ENCODE measurements around a stretch of chr3.

GRCh38 chr3:27639293-27639885, 82.7 kb downstream of the EOMES start:
- PRO-cap: no peak
- RAMPAGE, long total RNA, 4 experiments: no peak in any of the 4 experiments

- PRO-cap: no peak
- RAMPAGE, long total RNA, 4 experiments: no peak in any of the 4 experiments
Observed at GRCh38 chr3:27666587-27667179, 55.4 kb downstream of the EOMES start.

- PRO-cap: no peak
- RAMPAGE, long total RNA, 4 experiments: no peak in any of the 4 experiments
Observed at GRCh38 chr3:27711978-27713074, 9.8 kb downstream of the EOMES start.

DNA sequence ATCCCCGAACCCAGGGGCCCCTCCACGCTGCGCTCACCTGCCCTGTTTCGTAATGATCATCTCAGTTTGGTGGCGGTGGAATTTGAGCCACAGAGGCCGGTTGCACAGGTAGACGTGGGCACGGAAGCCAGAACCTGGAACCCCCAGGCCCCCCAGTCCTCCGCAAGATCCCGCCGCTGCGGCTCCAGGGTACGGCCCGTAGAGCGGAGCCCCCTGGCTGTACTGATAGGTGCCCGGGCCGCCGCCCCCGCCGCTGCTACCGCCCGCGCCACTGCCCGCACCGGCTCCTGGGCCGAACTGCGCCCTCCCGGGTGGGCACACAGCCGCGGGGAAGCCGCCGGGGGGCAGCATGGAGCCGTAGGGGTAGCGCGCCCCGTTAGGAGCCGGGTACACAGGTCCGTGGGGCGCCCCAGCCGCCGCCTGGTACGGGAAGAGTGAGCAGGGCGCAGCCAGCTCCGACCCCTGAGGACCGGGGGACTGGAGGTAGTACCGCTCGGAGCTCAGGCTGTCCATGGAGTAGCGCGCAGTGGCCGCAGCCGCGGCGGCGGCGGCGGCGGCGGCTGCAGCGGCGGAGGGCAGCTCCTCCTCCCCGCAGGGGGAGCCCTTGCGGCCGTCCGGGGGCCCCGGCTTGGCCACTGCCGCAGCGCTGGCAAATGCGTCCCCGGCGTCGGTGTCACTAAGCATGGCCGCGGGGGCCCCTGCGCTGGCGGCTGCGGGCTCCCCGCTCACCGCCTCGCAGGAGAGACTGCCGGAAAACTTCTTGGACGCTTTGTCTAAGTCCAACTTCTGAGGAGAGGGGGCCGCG, 544 bp downstream of the EOMES start:
- PRO-cap: no peak
- RAMPAGE, long total RNA, 4 experiments: no peak in any of the 4 experiments

DNA sequence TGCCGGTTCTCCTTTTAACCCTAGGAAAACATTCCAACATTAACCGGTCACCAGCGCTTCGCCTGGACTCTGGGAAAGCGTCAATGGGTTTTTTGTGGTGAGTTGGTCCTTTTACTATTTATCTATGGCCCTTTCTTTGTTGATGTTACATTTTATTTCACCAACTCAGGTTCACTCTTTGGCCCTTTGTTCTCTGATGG, 4.1 kb upstream of the EOMES start:
- PRO-cap: unidirectional peak, minus-strand start at position 69 of the sequence
- RAMPAGE, long total RNA, 4 experiments: no peak in any of the 4 experiments

DNA sequence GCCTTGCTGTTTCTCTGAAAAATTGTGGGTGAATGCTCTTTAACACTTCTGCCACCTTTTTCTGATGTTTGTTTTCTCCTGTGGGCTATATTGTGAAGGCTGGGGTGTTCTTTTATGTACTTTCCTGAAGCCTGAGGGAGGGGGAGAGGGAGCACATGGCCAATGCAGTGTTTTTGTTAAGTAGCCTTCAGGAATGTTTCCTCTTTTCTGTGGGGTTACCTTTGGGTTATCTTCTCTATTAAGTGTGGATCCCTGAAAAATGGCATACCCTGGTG, 50.2 kb downstream of the CMC1 start:
- PRO-cap: no peak
- RAMPAGE, long total RNA, 4 experiments: no peak in any of the 4 experiments

DNA sequence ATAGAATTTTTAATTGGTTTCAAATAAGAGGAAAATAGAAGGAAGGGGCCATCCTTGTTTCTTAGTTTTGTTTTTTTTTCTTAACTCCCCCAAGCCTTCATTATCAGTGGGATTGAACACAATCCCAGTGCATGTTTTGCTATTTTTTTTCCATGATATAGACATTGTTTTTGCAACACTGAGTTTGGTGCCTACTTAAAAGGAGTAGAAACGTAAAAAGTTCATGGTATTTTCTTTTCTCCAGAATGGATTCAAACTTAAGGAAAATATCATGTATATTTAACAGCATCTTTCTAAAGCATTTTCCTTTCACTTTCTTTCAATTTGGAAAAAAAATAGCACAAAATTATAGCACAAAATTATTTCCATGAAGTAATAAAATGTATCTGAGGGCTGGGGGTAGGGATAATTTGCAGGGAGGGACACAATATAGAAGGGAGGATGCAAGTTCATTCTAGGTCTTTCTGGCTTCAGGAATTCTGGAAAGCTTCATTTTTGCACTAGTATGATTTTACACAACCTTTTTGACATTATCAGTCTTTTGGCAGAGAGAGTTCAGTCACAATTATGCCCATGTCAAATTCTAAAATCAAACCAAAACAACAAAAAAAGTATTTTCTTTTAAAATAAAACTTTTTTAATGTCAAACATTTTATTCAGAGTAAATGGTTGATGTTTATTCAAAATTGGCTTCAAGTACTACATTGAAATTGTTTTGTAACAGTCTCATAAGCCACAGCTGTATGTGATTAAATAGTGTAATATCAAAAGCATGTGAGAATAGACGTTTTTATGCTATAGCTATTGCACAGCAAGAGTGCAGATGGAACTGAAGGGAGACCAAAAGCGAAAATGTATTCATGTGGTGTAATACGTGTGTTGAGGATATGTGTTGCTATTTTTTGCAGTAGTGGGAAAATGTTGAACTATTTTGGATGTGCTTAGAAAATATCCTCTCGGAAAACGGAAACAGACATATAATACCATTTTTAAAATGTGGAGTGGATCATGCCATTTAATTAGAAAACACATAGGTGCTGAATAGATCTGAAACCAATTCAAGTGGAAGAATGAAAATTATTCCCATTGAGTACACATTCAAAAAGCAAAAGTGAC, 5.7 kb downstream of the RBMS3 start:
- PRO-cap: no peak
- RAMPAGE, long total RNA, 4 experiments: no peak in any of the 4 experiments

DNA sequence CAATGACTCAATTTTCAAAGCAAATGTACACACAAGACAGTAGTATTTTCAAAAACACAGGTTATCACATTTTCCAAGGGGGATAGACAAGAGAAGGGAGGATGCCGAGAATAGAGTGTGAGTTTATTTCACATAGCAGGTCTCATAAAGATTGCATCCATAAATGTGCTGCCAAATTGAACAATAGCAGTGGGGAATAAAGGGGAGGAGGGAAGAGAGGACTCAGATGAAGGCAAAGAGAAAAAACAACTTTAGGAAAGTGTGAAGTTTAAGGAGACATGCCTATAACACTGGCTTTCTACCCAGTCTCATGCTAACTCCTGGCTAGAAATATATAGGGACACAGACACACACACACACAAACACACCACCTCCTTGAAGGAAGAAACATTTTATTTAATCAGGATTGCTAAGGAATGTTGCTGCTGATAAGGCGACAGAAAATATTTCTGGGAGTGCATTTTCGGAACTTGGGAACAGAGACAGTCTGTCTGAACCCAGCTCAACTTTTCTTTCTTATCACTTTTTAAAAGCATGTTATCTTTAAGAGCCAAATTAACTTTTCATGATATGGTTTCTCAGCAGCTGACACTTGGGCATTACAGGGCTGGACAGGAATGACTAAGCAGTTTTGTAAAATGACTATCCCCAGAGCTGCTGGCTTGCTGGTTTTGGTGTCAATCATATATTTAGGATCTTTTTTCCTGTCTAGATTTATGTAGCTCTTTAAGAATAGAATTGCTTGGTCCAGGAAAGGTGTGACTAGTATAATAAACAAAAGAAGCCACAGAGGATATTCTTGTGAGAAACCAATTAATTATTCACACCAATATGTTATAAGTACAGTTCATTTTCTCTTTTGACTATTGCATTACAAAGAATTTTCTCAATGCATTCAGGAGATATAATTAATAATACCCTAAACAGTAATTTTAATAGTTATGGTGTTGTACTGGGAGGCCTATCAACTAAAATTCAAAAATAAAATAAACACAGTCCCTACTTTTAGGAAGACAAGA, 402.7 kb downstream of the RBMS3 start:
- PRO-cap: no peak
- RAMPAGE, long total RNA, 4 experiments: no peak in any of the 4 experiments

- PRO-cap: no peak
- RAMPAGE, long total RNA, 4 experiments: no peak in any of the 4 experiments
Observed at GRCh38 chr3:29695353-29696029, 414.6 kb downstream of the RBMS3 start.

DNA sequence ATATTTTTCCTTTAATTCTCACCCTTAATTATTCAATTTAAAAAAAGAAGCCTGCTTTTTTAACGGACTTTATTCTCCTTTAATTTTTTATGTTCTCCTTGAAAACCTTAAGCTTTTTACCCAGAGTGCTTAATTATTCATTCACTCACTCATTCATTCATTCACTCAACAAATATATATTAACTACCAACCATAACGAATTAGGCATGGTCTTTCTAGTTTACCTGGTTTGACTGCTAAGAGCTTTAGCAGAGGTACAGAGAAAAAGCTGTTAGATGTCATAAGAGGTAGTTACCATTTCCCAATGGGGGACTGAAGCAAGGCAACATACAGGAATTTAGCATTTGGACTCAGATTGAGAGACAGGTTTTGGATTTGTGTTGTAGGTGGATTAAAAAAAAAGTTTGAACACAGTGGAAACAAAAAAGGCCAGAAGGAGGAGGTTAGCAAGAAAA, 634.9 kb upstream of the TGFBR2 start:
- PRO-cap: no peak
- RAMPAGE, long total RNA, 4 experiments: no peak in any of the 4 experiments

GRCh38 chr3:29994841-29995212, 611.6 kb upstream of the TGFBR2 start:
- PRO-cap: no peak
- RAMPAGE, long total RNA, 4 experiments: start-site peak on the plus strand in 1 of 4 experiments, at chr3:29995050-29995157 at its widest, 12 reads per replicate

GRCh38 chr3:30161434-30161779, 445.0 kb upstream of the TGFBR2 start:
- PRO-cap: no peak
- RAMPAGE, long total RNA, 4 experiments: no peak in any of the 4 experiments

- PRO-cap: no peak
- RAMPAGE, long total RNA, 4 experiments: no peak in any of the 4 experiments
Observed at GRCh38 chr3:30285831-30286559, 320.4 kb upstream of the TGFBR2 start.

GRCh38 chr3:30325404-30325964, 280.9 kb upstream of the TGFBR2 start:
- PRO-cap: no peak
- RAMPAGE, long total RNA, 4 experiments: no peak in any of the 4 experiments

- PRO-cap: bidirectional peak, plus-strand start at chr3:31532638, minus-strand start at chr3:31532382
- RAMPAGE, long total RNA, 4 experiments: no peak in any of the 4 experiments
Observed at GRCh38 chr3:31532241-31532492, 558 bp upstream of the STT3B start.

GRCh38 chr3:31533931-31534416, 1.2 kb downstream of the STT3B start:
- PRO-cap: no peak
- RAMPAGE, long total RNA, 4 experiments: no peak in any of the 4 experiments

GRCh38 chr3:31576217-31576918, 43.6 kb downstream of the STT3B start:
- PRO-cap: no peak
- RAMPAGE, long total RNA, 4 experiments: no peak in any of the 4 experiments

DNA sequence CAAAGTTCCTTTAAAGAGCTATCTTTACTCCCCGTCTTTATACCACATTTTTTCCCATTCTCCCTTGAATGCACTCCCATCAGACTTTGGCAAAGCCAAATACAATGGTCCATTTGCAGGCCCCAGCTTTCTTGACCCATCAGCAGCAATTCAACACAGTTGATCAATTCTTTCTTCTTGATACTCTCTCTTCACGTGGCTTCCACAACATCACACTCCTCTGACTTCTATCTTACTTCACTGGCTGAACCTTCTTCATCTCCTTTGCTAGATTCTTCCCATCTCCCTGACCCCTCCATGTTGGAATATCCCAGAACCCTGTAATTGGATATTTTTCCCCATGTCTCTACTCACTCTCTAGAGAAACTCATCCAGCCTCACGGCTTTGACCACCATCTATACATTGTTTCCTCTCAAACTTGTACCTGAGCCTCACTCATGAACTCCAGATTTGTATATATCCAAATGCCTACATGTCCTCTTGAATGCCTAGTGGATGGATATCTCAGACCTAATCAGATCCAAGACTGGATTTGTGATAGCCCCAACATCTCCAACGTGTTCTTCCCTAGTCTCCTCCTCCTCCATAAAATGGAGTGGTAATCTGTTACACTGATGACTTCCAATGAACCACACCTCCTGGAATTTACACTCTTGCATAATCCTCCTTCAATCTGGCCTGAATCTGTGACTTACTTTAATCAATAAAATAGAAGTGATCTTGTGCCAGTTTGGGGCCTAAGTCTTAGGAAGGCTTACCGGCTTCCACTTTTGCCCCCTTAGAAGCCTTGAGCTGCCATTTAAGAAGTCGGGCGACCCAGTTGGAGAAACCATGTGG, 163.9 kb downstream of the STT3B start:
- PRO-cap: no peak
- RAMPAGE, long total RNA, 4 experiments: start-site peak on the minus strand in 1 of 4 experiments, centred at position 490 of the sequence, 6 reads per replicate

DNA sequence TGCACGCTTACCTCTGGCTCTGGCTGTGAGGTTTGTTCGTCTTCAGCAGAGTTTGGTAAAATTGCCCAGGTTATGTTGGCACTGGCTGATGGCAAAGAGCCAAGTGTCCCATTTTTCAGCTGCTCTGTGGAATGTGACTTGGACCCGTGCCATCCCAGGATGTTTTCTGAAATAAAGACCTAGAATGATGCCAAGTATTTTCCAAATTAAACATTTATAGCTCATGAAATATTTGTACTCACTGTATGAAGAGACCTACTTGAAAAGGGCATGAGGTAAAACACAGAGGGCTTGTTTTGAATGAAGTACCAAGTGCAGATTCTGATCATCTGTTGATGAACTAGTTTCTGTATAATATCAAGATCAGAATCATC, 200.5 kb downstream of the STT3B start:
- PRO-cap: no peak
- RAMPAGE, long total RNA, 4 experiments: start-site peak on the minus strand in 2 of 4 experiments, centred at positions 121 to 174 of the sequence, 12 to 28 reads per replicate

DNA sequence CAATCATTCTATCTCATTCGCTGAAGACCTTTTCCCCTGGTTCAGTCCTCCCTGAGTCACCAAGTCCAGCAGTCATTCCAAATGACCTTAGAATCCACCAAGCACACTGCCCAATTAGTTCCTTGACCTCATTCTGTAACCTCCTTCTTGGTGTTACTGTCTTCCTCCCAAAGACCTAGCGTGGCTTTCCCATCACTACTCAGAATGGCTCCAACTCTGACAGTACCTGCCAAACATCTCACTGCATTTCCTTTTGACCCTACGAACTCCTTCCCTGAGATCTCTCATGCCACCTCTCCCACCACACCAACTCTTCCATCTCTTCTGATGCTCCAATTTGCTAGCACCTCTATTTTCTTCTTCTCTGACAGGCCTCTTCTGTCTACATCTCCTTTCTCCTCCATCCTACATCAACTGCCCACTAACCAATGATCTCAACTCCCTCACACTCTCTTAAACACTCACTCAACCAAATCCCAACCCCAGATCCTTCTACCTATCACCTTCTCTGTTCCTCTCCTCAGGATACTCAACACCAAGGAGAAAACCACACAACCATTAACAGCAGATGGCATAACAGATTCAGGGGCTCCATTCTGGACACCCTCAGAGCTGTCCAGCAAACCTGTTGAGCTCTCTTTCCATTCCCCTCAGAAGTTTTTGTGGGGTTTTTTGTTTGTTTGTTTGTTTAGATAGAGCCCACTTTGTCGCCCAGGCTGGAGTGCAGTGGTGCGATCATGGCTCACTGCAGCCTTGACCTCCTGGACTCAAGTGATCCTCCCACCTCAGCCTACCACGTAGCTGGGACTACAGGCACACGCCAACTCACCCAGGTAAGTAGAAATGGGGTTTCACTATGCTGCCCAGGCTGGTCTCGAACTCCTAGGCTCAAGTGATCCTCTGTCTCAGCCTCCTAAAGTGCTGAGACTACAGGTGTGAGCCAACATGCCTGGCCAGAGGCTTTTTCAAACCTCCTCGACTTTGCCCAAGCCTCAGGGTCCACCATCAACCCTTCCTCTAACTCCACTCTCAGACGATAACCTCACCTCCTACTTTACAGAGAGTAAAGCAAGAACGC, 42.9 kb downstream of the OSBPL10 start:
- PRO-cap: no peak
- RAMPAGE, long total RNA, 4 experiments: start-site peak on the minus strand in 3 of 4 experiments, centred at positions 632 to 690 of the sequence, 5 to 11 reads per replicate